ENCODE results near the genes ZMYND12 and YBX1.

GRCh38 chr1:41341912-41342527 lies 99.9 kb upstream of the SCMH1 start:
- RRBS: 70% methylated on average over 2 of the region's 13 CpGs

- RRBS: no CpG with 5 or more reads among the region's 9 CpGs
These were observed 118.0 kb upstream of the SCMH1 start for GRCh38 chr1:41360031-41360627.

DNA sequence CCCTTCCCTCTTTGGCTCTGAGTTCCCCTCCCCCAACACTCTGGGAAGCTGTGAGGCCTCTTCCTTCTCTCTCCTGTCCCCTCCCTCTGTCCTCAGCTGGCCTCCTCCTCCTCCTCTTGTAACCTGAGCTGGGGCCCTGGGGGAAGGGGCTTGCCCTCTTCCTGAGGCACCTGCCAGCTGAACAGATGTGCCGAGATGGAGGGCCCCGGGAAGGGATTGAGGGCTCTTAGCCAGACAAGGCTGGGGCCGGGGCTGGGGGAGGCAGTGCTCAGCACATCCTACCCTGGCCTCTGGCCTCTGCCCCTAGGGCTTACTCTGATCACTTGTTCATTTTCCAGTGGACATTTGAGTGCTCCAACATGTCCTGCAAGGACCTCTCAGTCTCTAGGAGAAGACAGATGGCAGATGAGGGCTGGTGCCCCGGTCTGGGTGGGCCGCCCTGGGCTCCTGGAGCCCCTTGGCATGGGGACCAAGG lies 112.6 kb downstream of the EDN2 start:
- RRBS: 80% methylated on average over 1 of the region's 5 CpGs

- RRBS: 55% methylated on average over 7 of the region's 59 CpGs
These were observed 103.3 kb downstream of the EDN2 start for GRCh38 chr1:41380827-41381947.

- RRBS: no CpG with 5 or more reads among the region's 18 CpGs
These were observed 1.3 kb downstream of the EDN2 start for GRCh38 chr1:41483012-41483759.

DNA sequence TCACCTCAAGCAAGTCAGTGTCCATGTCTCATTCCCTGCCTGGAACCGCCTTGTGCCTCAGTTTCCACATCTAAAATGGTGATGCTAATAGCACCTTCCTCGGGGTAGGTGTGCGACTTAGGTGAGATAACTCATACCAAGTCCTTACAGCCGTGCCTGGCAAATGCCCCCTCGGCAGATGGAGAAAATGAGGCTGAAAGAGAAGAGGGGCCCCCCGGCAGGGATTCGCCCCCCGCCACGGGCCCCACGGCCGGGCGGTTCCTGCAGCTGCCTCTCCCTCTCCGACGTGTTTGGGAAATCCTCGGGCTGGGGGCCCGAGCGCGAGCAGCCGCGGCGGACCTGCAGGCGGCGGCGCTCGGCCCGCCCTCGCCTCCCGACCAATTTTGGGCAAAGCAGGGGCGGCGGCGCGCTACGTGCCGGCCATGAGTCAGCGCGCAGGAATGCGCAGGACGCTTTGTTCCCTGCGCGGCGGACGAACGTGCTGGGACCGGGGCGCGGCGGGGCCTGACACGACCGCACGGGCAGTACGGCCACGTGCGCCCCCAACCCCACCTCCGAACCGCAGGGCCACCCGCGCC lies 11.6 kb upstream of the EDN2 start:
- RRBS: 5% methylated on average over 25 of the region's 57 CpGs

- RRBS: no CpG with 5 or more reads among the region's 3 CpGs
These were observed 15.1 kb upstream of the EDN2 start for GRCh38 chr1:41499563-41500063.

GRCh38 chr1:41802814-41803389 lies 115.8 kb downstream of the HIVEP3 start:
- RRBS: no CpG with 5 or more reads among the region's 3 CpGs

- RRBS: no CpG with 5 or more reads among the region's 21 CpGs
These were observed 1.0 kb upstream of the HIVEP3 start for GRCh38 chr1:41919494-41920395.

DNA sequence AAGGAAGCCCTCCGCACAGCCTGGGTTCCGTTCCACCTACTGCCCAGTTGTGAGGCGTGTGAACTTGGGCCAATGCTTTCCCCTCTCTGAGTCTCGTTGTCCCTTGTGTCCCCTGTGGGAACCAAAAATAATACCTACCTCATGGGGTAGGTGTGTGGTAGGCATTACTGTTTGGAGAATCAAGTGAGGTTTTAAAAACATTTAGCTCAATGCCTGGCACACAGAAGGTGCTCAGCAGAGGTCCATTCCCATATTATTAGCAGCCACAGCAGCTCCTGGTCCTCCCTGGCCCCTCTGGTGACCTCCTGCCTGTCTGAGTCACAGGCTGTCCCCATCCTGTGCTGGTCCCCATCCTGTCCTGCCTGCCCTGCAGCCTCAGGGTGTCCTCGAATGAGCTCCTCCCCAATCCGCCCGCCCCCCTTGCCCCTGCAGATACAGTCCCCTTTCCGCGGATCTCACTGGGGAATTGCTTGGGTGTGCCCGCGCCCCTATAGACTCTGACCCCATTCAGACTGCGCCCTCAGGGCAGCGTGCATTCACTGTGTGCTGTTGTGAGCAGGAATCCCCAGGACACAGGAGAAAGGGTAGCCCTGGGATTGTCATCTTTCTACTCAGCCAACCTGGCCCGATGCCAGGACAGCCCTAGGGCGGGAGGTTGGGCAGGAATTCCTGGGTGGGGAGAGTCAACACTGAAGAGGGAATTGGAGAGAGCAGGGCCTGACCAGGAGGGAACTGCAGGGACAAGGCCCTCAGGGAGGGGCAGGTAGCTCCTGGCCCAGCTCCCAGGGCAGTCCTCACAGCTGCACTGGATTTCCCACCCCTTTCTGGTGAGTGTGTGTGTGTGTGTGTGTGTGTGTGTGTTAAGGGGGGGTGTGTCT lies 979 bp upstream of the GUCA2A start:
- RRBS: no CpG with 5 or more reads among the region's 15 CpGs

GRCh38 chr1:42177553-42178015 lies 13.0 kb upstream of the GUCA2A start:
- RRBS: no CpG with 5 or more reads among the region's 6 CpGs

GRCh38 chr1:42455784-42456147 lies at the start of gene ZMYND12:
Gene ZMYND12 (minus strand): TSS chr1:42456022.
- RRBS: no CpG with 5 or more reads among the region's 24 CpGs

DNA sequence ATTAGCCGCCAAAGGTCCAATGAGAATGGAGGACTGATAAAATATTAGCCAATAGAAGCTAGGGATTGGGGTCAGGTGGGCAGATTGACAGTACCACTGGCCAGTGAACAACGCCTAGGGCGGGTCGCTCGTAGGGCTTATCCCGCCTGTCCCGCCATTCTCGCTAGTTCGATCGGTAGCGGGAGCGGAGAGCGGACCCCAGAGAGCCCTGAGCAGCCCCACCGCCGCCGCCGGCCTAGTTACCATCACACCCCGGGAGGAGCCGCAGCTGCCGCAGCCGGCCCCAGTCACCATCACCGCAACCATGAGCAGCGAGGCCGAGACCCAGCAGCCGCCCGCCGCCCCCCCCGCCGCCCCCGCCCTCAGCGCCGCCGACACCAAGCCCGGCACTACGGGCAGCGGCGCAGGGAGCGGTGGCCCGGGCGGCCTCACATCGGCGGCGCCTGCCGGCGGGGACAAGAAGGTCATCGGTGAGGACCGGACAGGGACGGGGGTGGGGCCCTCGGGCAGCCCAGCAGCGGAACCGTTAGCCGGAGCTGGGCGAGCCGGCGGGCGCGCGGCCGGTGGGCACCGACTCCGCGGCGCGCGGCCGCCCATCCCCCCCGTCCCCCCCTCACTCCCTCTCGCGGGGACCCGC lies at the start of gene YBX1:
Gene YBX1, plus strand, starts transcription at position 157 of the 637 bp plus-strand sequence.
- RRBS: 3% methylated on average over 17 of the region's 70 CpGs

DNA sequence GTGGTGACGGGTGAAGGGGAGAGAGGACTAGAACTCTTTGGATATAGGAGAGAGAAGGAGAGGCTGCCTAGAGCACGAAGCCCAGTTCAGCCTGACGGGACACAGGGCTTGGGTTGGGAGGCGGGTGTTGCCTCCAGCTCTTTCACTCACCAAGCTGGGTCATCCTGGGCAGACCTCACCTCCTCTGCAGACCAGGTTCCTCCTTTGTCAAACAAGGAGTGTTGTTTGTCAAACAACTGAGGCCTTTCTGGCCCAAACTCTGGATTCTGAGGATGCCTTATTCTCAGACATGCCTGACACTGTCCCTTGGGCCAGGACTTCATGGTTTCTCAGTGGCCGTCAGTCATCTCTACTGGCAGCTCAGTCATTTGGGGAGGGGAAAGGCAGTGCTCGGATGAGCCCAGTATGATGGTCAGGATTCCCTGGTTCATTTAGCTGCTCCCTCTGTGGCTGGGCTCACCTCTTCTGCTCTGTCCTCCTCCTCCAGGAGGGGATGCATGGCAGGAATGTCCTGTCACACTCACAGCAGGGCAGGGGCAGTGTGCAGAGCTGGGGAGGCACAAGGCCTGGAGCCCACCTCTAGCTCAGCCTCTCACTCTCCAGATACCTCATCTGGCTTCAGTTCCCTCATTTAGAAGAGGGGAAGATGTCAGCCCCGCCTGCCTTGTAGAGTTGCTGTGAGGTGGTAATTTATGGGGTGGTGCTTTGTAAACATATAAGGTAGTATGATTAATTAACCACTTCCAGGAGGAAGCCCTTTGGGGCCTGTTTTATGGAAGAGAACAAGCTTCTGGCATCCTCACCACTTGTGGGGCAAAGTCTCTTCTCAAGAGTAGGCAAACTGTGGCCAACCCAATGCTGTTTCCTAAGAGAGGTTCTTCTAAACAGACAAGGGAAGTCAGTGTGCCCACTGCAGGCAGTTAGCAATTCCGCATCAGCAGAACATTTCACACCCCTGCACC lies 20.6 kb downstream of the SLC2A1 start:
- RRBS: no CpG with 5 or more reads among the region's 8 CpGs

- RRBS: no CpG with 5 or more reads among the region's 12 CpGs
These were observed 12.5 kb downstream of the SLC2A1 start for GRCh38 chr1:42945743-42946979.

DNA sequence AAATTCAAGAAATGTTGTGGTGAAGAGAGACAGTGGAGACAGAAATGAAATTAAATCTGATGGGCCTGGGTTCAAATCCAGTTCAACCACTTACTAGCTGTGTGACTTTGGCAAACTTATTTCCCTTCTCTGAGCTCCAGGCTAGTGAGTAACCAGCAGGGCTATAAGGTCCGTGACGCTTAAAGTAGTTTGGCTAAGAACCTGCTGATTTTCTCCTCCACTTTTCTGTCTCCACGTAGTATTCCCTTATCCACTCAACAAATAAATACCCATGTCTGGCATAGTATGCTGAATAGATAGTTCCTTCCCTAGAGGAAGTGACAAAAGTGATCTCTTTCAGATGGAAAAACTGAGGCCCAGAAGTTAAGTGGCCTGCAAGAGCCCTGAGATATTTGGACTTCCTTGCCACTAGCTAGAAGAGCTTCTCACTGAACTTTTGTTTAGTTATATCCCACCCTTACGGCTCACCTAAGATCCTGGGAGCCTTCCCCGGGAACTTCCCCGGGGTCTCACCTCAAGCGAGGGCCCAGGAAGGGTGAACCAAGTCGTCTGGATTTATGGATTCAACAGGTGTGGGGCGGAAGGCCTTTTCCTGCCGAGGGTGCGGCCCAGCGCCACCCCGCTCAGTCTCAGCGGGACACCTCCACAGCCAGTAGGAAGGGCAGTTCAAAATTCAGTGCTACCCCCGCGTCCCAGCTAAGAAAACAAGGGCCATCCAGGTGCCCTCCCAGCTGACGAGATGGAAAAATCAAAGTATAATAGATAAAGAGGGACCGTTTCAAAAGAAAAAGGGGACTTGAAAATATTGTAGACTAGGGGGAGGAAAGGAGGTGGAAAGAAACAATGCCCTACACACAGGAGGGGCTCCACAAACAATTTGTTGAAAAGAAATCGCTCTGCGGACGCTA lies 1.6 kb downstream of the SLC2A1 start:
- RRBS: no CpG with 5 or more reads among the region's 21 CpGs

DNA sequence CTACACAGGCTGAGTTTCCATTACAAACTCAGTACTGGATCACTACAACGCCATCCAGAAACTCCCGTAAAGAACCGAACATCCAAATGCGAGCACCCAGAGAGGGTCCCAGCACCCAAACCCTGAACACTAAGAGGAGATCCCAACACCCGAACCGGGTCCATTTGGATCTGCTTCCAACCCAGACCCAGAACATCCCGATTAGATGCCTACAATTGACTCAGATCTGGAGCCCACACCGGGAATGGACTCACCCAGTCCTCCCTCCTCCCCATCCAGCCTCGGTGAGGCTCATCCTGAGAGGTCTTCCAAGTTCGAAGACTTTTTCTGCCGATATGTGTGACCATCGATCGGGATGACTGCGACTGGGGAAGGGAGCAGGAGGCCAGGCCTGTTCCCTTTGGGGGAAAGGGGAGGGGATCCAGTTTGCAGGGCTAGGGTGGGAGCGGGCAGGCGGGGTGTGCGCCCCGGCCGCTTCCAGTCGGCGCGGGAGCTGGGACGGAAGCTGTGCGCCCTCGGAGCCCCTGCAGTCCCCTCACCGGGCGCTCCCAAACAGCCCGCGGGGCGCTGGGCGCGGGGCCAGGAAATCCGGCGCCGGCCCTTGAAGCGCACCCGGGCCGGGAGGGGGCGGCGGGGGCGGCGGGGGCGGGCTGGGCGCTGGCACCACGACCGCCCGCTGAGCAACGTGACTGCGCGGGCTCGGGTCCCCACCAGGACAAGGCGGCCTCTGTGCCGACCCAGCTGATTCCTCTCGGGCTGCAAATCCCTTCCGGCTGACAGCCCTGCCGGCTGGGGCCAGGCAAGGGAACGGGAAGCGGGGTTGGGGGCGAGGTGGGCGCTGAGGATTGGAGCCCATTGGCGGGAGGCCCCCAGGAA lies 79.7 kb upstream of the CFAP144 start:
- RRBS: 17% methylated on average over 18 of the region's 61 CpGs

DNA sequence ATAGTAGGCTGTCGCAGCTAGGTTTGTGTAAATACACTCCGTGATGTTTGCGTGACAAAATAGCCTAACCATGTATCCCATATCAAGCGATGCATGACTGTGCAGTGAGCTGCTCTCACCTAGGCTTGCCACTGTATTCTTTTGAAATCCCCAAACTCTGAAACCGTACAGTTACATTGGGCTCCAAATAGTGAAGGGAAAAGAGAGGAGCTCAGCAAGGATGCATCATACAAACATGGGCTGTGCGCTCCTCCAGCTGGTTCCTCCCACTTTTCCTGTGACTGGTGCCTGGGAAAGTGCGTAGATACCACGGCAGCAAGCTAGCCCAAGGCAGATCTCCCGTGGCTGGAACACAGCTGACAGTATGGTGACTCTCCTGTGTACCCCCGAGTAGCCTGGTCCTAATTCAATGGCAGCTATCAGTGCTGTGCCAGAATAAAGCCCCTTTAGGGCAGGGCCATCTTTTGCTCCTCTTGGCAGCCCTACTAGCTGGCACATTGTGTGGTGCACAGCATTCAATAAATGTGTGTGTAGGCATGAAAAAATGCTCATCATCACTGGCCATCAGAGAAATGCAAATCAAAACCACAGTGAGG lies 35.5 kb downstream of the CFAP57 start:
- RRBS: no CpG with 5 or more reads among the region's 10 CpGs

- RRBS: no CpG with 5 or more reads among the region's 8 CpGs
These were observed 37.5 kb upstream of the TMEM125 start for GRCh38 chr1:43231990-43232911.

GRCh38 chr1:43279878-43281088 lies 5.1 kb downstream of the C1orf210 start:
- RRBS: no CpG with 5 or more reads among the region's 12 CpGs

Measured in HL-60 (cell line).